Epidermal melanocyte (primary cell): ENCODE results near the gene TTYH3.

- RRBS = no CpG with 5 or more reads among the region's 24 CpGs
Observed at GRCh38 chr7:1920242-1920698, 250.2 kb downstream of the ELFN1 start.

DNA sequence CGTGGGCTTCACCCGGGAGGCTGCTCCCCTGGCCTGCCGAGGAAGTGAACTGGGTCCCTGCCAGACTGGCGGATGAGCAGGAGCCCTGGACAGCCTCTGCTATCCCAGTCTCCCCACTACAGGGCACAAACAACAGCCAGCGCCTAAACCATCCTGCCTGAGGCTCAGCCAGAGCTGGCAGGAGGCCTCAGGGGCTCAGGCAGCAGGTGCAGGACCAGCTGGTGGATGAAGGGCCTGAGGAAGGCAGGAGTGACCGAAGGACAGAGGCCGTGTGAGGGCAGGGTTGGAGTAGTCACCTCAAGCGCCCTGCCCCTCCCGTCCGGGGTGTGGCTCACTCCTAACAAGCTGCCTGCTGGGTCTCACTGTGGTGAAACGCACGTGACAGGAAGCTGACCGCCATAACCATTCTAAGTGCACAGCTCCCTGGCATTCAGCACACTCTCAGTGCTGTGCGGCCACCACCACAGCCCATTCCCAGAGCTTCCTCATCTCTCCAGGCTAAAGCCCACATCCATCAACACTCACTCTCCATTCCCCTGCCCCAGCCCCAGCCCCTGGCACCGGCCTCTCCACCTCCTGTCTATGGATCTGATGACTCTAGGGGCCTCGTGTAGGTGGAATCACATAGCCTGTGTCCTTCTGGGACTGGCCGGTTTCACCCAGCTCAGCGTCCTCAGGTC lies 281.1 kb downstream of the ELFN1 start:
- RRBS = no CpG with 5 or more reads among the region's 18 CpGs

- RRBS = 98% methylated on average over 6 of the region's 29 CpGs
Observed at GRCh38 chr7:2115487-2115980, 117.2 kb downstream of the MAD1L1 start.

DNA sequence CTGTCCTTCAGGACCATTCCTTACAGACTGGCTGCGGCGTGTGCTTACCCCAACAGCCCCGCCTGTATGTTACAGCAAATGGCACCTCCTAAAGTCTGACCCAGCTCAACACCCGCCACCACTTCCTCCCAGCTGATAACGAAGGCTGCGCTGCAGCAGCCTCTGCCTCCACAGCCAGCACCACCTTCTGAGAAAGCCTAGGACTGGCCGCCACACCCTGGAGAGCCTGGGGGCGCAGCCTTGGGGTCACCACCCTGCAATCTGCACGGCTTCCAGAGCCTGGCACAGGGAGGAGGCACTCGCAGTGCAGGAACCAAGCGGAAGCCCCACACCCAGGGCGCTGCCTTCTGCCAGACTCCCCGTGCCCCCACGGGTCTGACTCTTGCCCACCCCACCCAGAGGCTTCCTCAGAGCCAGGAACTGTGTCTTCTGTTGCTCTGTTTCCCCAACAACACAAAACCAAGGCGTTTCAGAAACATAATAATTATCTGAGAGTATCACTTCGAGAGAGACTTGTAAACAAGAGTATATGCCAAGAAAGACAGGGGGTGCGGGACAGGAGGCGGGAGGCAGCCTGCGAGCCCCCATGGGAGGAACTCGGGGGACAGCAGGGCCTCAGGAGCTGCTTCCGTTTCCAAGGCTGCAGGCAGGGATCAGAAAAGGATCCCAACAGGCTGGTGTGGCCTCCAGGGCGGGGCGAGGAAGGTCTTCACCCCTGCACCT lies 112.4 kb downstream of the MAD1L1 start:
- RRBS = no CpG with 5 or more reads among the region's 23 CpGs

DNA sequence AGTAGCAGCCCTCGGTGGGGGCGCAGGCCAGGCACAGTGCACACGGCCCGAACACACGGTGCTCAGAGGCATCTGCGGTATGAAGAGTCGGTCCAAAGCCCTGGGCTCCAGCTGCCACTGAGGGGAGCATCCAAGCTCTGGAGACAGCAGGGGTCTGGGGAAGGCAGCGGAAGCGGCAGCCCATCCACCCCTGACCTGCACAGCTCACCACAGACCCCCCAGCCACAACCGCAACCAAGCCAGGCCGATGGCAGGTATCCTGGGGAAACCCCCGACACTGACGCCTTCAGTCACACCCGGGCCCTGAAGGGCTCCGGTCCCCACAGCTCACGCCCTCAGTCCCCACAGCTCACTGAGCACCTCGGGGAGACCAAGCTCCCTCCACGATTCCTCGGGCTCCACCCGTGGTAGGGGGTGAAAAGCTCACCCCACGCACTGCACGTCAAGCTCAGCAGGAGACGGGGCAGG lies 17.0 kb downstream of the NUDT1 start:
- RRBS = no CpG with 5 or more reads among the region's 23 CpGs

GRCh38 chr7:2507487-2507775 lies 12.1 kb upstream of the LFNG start:
- RRBS = no CpG with 5 or more reads among the region's 12 CpGs

DNA sequence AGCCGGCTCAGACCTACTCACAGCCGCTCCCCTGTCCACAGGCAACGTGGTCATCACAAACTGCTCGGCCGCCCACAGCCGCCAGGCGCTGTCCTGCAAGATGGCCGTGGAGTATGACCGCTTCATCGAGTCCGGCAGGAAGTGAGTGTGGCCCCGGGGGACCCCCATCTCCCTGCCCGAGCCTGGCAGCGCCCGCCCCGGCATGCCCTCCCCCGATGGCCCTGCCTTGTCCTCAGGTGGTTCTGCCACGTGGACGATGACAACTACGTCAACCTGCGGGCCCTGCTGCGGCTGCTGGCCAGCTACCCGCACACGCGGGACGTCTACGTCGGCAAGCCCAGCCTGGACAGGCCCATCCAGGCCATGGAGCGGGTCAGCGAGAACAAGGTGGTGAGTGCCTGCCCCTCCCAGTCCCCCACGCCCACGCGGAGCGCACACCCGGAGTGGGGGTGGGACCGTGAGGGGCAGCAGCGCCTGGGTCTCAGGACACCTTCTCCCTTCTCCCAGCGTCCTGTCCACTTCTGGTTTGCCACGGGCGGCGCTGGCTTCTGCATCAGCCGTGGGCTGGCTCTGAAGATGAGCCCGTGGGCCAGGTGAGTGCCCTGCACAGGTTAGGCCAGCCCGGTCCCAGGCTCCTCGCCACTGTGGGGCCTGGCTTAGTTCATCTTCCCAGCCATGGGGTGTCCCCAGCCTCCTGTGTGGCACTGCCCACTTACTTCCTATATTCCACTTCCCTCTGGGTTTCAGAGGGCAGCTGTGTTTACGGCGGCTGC lies 5.8 kb downstream of the LFNG start:
- RRBS = 83% methylated on average over 6 of the region's 47 CpGs

DNA sequence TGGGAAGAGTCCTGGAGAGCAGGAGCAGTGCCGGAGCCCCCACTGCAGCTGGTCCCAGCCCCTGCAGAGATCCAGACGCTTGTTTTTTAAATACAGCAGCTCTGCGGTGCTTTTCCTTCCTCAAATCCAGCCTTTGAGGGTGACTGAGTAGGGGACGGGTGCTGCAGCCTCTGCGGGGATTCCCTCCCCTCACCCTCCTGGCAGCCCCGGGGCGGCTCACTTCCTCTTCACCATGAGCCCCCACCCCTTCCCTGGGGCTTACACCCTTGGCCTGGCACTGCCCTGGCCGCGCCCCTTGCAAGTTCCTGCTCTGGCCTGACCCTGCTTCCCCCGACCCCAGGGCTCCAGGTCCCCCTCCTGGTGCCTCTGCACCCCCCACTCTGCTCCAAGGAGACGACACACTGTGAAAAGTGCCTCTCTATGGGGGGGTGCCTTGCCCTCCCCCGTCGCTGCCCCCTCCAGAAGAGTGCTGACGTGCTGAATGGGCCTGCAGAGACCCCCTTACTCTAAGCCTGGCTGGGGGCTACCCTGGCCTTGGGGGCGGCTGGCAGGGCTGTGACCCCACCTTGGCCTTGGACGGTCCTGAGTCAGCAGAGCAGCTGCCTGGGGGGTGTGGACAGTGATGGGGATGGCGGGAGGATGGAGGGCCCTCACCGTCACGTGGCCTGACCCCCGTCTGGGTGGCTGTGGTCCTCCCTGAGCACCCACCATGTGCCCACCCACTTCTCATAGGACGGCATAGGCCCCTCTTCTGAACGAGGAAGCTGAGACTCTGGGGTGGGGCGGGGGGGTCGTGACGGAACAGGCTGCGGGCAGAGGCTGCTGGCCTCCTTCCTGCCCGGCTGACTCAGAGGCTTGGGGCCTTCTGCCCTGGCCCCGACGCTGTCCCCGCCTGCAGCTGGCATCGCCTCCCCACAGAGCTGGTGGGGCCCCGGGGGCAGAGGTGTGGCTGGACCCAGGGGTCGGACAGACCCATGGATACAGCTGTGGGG lies 9.8 kb downstream of the LFNG start:
- RRBS = 23% methylated on average over 3 of the region's 33 CpGs

DNA sequence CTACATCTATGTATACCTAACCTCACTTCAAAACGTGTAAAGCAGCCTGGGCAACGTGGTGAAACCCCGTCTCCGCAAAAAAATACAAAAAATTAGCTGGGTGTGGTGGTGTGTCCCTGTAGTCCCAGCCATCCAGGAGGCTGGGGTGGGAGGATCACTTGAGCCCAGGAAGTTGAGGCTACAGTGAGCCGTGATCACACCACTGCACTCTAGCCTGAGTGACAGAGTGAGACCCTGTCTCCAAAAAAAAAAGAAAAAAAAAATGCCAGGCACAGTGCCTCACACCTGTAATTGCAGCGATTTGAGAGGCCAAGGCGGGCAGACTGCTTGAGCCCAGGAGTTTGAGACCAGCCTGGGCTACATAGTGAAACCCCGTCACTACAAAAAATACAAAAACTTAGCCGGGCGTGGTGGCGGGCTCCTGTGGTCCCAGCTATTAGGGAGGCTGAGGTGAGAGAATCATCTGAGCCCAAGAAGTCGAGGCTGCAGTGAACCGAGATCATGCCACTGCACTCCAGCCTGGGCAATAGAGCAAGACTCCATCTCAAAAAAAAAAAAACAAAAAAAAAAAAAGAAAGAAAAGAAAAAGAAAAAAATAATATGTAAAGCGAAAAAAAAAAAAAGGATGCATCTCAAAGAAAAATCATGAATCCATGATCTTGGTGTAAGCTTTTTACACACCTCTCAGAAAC lies 5.3 kb downstream of the BRAT1 start:
- RRBS = no CpG with 5 or more reads among the region's 14 CpGs

GRCh38 chr7:2598054-2598837 lies 33.5 kb upstream of the TTYH3 start:
- RRBS = no CpG with 5 or more reads among the region's 30 CpGs

GRCh38 chr7:2614178-2614607 lies 17.6 kb upstream of the TTYH3 start:
- RRBS = no CpG with 5 or more reads among the region's 13 CpGs

GRCh38 chr7:2631748-2632368 lies at the start of gene TTYH3:
TSS of gene TTYH3 (plus strand) at chr7:2631986.
- RRBS = 2% methylated on average over 32 of the region's 77 CpGs

GRCh38 chr7:2633819-2634903 lies 2.4 kb downstream of the TTYH3 start:
- RRBS = 2% methylated on average over 4 of the region's 31 CpGs

DNA sequence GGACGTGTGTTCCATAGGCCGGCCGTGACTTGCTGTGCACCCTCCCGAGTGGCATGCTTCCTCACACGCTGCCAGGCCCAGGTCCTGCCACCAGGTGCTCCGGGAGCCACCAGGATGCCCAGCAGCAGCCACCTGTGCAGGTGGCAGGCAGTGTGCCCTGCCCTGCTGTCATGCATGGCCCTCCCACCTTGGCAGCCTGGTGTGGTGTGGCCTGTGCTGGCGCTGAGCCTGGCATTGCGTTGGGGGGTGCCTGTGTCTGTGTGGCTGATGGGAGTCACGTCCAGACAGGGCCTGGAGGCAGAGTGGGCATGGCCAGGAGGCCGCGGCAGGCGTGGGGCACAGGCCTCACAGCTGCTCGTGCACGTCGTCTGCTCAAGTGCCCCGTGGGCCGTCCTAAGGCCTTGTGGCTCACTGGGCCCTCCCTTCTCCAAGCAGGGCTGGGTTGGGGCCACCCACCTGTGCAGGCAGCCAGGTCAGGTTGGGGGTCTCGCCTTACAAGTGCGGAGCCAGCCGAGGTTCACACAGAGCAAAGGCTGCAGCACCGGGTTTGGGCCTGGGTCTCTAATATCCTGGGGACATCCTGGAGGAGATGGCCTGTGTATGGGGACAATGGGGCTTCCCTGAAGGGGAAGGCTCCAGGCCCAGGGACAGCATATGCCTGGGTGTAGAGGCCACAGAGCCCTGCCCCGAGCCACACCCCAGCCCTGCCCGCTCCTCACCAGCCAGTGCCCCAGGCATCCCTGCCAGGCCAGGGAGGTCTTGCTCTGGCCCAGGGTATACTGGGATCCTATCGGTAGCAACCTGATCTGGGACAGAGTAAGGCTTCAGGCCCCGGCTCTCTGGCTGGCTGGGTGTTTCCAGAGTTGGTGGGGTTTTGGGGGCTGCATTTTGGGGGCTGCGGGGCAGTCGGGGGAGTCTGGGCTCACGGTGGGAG lies 8.9 kb downstream of the TTYH3 start:
- RRBS = 46% methylated on average over 5 of the region's 28 CpGs

DNA sequence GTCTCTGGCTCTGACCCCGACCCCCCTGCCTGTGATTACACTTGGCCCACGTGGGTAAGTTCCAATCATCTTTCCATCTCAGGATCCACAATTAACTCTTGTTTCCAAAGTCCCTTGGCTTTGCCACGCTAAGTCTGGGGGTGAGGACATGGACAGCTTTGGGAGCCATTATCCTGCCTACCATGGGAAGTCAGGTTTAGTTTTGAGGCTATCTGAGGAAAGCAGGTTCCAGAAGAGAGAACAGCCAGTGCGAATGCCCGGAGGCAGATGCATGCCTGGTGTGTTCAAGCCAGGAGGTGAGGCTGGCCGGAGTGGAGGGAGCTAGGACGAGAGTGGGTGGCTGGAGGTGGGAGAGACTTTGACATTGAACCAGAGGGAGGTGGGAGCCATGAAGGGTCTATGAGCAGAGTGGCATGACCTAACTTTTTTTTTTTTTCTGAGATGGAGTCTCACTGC lies 20.8 kb upstream of the AMZ1 start:
- RRBS = 100% methylated on average over 1 of the region's 7 CpGs

GRCh38 chr7:2688857-2689310 lies 882 bp downstream of the AMZ1 start:
- RRBS = no CpG with 5 or more reads among the region's 15 CpGs

DNA sequence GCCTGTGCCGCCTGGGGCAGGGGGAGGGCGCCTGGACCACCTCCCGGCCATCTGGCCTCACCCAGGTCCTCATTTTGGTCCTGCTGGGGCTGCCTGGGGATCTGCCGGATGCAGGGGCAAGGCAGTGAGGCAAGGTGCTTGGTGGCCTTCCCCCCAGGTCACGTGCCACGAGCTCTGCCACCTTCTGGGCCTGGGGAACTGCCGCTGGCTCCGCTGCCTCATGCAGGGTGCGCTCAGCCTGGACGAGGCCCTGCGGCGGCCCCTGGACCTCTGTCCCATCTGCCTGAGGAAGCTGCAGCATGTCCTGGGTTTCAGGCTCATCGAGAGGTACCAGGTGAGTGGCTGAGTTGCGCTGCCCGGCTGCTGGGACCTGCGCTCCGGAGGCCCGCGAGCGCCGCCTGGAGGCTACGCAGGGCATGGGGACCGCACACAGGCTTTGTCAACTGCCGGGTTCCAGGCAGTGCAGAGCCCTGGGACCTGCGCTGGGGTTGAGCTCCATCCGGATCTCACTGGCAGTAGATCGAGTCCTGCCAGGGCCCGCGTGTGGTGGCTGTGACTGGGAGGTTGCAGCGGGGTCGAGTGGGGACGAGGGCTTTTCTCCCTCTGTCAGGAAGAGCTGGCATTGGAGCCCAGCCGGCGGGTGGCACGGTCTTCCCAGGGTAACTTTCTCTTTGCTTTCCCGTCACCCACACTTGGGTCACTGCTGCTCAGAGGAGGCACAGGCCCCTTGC lies 21.6 kb downstream of the AMZ1 start:
- RRBS = 37% methylated on average over 11 of the region's 36 CpGs

DNA sequence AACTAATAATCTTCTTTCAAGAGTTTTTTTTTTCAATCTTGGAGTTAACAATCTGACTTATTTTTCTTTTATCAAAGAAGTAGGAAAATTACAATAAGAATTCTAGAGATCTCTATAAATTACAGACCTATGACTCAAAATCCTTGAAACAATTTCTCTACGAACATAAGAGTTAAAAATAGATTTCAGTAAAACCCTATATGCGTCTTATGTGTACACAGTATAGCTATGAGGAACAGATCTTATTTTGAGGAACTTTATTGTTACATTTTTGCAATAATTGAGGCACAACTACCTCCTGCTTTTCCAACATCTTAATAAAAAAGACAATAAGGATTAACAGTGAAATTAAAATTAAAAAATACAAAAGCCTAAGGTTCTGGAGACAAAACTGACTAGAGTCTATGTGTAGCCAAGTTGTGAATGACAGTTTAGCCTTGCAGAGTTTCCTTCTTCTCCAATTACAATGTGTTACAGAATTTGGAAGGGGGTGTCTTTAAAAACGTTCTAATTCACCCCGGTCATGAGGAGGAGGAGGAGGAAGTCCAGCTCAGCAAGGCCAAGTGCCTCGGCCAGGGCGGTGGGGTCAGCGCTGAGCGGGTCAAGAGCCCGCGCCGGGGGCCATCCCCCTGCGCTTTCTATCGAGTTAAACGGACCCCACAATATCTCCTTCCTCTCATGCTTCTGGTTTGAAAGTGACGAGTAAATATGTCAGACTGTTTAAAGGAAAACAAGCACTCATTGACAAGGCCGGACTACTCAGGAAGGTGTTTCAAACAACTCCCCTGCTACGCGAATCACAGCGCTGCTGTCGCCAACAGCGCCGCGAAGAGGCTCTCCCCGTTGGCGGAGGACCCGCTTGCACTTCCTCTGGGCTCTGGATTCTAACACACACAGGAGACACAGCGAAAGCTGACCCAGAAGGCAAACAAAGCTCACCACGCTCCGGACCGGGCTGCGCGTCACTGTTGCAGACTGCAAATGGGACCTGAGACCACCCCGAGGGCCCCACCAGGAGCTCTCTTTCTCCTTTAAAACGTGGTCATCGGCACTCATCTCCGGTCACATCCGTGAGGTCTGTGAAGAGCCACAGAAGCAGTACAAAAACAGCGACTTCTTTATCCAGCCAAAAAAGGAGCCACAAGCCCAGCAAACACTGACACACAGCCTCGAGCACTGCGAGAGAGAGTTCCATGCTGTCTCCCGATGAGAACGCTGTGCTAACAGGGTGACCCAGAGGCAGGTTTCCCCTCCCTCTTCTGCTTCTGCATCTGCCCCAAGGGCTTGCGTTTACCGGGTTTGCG lies 40.8 kb downstream of the AMZ1 start:
- RRBS = 58% methylated on average over 9 of the region's 45 CpGs

GRCh38 chr7:2763762-2763978 lies 75.7 kb downstream of the AMZ1 start:
- RRBS = no CpG with 5 or more reads among the region's 5 CpGs

DNA sequence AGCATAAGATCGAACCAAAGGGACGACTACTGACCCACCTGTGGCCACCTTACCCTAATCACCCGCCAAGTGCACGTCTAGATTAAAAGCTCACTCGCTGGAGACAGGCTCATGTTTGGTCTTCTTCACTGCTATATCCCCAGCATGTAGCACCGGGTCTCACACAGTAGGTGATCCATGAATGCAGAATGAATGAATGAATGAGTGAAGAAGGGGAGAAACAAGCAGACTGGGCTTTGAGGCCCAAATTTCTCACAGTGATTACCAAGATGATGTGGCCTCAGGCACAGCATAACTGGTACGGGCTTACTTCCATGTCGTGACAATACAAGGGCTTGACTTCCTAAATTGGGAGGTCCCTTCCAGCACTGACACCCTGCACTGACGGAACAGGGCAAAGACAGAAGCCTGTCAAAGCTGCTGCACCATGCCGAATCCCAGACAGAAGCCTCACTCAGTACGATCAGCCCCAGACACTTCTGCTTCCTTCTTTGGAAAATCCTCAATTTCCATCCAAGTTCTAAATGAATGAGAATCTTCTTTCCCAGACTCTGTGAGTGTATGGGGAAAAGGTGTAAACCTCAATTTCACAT lies 52.0 kb downstream of the GNA12 start:
- RRBS = no CpG with 5 or more reads among the region's 11 CpGs